Metastatic Pancreatic Carcinoma in the Ovary (tissue), 1 donor: ENCODE data around the genes BCAS1 and CYP24A1.

DNA sequence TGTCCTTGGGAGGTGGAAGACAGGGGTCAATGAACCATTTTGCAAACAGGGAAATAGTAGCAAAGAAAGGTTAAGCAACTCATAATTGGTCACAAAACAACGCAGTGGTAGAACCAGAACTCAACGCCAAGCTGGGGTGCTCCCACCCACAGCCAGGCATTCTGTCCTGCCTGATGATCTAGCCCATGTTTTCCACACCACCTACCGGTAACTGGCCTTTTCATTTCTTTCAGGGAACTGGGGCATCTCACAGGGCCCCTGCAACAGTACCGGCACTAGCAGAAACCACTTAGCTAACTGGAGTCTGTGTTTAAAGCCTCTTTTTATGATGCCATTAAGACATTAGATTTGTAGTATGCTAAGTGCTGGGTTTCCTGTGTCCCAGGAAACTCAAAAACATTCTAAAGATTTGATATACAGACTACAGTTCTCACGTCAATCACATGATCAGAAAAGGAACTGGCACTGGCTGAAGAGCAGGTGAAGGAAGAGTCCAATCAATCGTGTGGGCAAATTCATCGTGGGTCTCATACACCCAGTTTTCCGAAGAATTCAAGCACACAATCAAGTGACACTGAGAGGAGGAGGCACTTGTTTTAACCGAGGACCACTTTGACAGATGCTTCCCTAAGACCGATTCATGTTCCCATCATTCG is 13.7 kb downstream of the ZNF217 start:
- PRO-cap, result no peak

GRCh38 chr20:53608236-53609396 is 15.0 kb upstream of the ZNF217 start:
- PRO-cap, result no peak

- PRO-cap, result no peak
Measured at GRCh38 chr20:53706346-53706715, 112.7 kb upstream of the ZNF217 start.

DNA sequence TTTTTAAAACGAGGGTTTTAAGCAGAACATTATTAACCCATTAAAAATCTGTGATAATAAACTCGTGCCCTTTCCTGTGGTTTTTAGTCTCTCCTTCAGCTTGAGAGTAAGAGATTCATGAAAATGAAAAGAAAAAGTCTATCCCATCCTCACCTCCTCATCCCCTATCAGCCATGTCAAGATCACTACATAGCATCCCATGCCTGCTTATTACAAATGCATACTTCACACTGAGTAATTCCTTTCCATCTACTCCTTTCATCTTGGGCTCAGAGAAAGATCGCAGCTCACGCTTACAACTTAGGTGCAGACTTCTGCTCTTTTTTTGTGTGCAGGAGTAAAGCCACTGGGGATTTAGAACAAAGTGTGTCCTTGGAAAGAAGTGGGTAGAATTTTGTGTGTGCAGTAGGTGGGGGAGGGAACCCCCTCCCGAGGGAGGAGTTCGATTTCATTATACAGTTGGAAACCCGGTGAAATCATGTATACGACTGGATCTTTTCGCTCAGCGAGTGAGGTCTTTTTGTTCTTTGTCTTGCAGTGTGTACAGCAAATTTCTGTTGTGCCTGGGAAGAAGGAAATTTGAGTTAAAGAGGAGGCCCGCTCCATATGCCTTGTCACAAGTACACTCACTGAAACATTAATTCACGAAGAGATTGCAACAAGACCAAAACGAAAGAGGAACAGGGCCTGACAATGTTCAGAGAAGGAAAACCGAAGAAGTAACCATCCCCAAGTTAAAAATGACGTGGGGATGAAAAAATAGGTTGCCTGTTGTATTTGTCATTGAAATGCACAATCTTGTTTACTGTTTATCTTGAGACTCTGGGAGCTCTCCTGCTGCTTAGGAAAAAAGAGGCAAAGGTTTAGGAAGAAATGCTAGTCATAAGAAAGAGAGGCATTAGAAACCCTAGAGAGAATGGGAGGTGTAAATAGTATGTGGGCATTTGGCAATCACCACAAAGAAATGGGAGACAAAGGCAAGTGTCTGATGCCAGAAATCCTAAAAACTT is 146.5 kb upstream of the ZNF217 start:
- PRO-cap, result no peak

- PRO-cap, result no peak
Measured at GRCh38 chr20:53750950-53751683, 157.5 kb upstream of the ZNF217 start.

DNA sequence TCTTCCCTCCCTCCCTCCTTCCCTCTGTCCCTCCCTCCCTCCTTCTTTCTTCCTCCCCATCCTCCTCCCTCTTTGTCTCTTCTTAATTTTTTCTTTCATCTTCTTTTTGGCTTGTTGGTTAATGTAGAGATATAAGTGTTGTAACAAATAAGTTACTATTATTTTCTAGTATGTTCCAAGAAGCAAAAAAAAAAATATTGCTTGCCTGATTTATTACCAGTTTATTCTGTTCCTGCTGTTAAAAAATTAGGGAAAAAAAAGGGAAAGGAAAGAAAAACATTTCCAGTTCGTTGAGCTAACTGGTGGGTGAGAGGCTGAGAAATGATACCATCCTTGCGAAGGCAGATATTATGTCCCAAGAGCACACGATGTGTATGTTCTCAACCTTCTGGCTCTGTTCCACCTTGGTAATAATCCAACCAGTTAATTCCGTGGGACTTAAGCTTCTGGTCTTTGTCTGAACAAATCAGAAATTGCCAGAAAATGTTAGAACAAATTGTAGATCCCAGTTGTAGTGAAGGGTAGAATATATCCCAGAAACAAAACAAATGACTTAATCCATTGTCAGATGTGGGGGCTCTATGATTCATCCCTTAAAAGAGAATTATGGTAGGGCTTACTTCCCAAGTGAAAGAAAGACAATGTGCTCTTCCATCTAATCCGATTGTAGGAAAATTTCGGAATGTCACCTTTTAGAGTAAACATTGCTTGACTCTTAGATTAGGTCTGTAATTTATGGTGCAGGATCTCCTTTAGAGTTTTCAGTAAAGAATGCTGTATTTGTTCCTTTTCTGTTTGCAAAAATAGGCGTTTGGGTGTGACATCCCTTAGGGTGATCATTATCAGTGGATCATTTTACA is 234.3 kb upstream of the ZNF217 start:
- PRO-cap, result no peak

GRCh38 chr20:53842295-53842658 is 228.1 kb downstream of the BCAS1 start:
- PRO-cap, result no peak

DNA sequence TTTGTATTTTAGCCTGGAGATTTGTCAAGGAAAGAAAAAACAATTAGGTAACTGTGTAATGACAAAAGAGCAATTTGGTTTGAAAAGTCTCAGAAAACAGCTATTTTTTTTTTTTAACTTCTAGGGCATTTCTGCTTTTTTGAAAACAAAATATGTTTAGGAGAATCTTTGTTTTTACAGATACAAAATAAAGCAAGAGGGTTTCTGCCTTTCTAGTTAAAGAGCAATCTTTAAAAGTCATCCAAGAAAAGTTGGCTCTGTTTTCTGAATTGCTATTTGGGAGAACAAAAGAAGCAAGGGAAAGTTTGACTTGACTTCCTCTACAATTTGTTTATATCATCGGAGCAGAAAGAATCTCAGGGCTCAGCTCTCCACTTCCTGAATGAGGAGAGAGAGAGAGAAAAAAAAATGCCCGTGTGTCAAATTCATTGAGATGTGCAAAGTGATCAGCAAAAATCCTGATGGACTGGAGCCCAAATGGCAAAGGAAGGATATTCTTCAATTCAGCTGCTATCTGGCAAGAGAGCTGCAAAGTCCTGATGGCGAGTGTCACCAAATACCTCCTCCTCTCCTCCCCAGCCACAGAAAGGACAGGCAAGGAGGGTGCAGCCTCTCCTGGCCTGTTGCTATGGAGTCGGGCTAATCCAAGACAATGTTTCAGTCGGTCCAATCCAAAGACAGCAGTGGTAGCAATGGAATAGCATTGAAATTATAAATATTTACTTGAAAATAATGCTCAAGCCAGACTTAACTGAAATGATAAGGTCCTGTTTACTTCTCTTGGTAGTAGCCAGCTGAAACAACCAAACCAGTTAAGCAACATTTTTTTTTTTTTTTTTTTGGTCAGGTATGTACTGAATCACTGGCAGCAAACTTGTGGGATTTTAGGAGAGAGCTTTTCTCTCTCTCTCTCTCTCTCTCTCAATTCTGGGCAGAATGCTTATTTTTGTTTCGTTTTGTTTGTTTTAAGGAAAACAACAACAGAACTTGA is 204.5 kb downstream of the BCAS1 start:
- PRO-cap, result no peak

DNA sequence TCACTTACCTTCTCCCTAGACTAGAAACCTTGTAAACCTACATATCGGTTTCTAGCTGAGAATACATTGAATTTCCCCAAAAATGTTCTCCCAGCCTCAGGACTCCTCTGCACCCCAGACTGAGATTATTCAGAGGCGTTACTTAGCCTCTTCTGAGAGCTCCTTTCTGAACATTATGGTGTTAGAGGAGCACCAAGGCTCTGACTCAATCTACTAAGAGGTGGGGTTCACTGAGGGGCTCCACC is 185.7 kb downstream of the BCAS1 start:
- PRO-cap, result no peak

DNA sequence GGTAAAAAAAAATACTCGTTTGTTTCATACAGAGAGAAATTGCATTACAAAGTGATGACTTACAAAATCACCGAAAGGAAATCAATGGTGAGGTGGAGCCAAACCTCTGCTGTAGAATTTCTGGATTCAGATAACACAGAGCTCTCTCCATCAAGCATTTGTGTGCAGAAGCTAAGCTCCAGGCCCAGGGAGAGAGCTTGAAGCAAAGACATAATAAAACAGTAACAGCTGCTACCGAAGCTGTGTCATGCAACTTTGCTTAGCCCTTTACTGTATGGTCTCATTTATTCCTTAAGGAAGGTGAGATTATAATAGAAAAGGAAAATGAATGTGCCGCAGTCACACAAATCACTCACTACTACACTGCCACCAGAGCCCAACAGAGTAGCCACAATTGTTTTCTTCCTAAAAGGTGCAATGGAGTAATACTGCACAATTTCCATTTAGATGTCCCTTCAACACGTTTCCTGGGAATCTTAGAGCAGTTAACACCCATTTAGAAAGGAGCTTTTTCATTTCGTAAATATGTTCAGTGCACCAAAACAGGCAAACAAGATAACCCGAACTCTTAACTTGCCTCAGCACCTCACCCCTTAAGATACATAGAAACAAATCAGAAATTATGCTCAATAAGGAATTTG is 155.7 kb downstream of the BCAS1 start:
- PRO-cap, result no peak

DNA sequence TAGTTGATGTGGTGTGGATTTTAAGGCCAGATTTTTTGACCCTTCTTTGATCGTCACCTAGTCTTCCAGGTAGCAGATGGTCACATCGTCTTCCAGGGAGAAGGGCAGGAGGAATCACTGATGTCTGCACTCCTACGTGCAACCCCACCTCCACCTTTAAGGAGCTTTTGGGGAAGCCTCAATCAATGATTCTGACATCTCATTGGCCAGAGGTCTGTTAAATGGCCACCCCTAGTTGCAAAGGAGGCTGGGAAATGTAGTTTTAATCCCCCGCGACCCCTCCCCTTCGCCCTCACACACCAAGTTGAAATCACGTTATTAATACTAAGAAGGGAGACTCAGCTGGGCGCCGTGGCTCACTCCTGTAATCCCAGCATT is 151.5 kb downstream of the BCAS1 start:
- PRO-cap, result no peak

DNA sequence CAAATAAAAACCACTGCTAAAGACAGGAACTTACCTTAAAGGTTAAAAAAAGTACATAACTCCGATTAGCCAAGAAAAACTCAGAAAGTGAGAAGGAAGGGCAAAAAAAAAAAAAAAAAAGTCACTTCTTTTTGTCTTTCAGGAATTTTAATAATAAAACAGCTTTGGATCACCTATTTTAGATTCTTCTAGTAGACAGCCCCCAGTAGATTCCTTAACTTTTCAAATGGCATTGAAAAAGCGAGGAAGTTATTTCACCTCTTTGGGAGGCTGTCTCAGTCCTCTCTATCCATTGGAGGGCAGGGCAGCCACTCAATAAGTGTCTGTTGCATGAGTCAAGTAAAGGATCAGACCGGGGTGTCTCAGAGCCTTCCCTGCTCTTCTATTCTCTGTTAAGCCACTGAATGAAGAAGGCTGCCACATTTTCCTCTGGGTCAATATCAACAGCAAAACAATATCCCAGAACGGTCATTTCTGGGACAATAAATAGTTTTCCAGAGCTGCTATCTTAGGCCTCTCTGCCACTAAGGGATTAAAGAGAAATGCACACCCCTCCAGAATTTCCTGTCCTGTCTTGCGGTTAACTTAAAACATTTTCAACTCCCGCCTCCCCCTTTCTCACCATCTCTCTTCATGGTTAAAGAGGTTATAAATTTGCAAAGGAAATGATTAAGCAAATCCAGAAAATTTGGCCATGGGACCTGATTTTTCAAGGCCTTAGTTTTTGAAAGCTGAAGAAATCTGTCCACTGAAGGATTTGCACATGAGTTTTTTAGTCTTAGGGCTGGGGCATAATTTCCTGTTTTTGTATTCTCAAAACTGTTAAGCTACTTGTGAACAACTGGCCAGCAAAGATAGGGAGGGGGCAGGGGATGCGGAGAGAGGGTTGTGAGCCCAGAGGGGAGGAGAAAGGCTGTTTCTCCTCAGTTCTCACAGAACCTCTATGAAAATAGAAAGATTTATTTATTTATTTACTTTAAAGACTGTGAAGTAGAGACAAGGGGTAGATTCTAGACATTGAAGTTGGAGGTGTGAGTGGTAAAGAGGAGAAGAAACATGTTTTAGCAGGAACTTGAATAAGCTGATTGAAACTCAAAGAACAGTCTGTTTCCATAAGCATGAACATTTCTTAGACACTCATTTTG is 135.8 kb downstream of the BCAS1 start:
- PRO-cap, result no peak

DNA sequence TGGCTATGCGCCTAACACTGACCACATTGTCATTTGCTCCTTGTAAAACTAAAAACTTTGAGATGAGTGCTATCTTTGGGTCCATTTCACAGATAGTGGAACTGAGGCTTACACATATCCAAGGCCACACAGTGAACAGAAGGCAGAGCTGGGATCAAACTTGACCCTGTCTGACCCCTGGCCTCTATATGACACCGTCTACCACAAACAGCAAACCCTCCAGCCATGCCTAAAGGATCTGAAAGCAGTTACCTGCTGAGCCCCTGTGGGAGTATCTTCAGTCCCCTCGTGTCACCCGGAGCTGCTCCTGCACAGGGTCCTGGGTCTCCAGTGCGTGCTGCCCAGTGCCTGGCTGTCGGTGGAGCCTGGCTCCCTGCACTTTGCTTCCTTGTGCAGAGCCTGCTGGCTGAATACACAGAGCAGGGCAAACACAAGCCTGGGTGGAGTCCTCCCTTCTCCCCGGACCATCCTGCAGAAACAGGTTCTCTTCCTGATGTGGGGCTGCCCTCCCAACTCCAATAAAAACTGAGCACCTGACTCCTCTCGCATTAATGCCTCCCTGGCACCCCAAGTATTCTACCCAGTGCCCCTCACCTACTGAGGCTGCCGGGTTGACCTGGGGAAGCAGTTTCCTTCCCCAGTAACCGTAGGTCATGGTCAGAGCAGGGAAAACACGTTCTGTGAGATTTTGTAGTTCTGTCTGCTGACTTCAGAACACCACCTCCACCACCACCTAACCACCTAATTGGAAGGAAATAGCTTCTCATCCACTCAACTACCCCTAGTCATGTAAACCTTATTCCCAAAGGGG is at the start of gene BCAS1:
TSS of gene BCAS1 (minus strand) at position 414 of the 811 bp plus-strand sequence.
- PRO-cap, result no peak

DNA sequence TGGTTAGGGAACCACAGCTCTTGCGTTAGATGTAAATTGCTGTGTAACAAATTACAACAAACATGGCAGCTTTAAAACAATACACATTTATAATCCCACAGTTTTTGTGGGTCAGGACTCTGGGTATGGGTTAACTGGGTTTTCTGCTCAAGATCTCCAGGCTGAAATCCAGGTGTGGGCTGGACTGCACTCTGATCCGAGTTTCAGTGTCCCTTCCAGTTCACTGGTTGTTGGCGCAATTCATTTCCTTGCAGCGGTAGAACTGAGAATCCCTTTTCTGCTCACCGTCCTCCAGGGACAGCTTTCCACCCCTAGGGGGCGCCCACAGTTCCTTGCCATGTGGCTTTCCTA is 32.9 kb upstream of the BCAS1 start:
- PRO-cap, result no peak

- PRO-cap, result no peak
Measured at GRCh38 chr20:54107522-54108270, 37.3 kb upstream of the BCAS1 start.

DNA sequence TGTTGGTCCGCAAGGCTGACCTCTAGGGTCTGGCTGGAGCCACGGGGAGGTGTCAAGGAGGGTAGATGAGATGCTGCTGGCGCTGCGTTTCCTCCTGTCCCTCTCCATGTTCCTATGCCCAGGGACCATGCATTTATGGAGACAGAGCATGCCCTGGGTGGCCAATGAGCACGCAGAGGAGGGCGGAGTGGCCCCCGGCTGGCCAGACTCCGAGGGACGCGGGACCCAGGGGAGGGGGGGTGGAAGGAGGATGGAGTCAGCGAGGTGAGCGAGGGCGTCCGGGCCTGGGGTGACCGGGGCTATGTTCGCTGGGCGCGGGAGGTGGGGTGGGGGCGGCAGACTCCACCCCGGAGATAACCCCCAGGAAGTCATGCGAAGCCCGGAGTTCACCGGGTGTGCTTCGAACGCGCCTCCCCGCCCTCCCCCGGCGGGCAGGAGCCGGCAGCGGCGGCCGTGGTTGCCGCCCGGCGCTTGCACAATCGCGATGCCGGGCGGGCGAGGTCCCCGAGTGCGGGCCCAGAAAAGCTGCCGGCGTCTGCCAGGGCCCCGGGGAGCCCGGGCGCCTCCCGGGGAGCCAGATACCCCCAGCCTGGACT is at the start of gene CYP24A1:
TSS of gene CYP24A1 (minus strand) at position 108 of the 596 bp plus-strand sequence.
- PRO-cap, result bidirectional peak, plus-strand start at position 228 of the sequence, minus-strand start at position 108 of the sequence

GRCh38 chr20:56004890-56005168 is 490 bp downstream of the CBLN4 start:
- PRO-cap, result no peak

DNA sequence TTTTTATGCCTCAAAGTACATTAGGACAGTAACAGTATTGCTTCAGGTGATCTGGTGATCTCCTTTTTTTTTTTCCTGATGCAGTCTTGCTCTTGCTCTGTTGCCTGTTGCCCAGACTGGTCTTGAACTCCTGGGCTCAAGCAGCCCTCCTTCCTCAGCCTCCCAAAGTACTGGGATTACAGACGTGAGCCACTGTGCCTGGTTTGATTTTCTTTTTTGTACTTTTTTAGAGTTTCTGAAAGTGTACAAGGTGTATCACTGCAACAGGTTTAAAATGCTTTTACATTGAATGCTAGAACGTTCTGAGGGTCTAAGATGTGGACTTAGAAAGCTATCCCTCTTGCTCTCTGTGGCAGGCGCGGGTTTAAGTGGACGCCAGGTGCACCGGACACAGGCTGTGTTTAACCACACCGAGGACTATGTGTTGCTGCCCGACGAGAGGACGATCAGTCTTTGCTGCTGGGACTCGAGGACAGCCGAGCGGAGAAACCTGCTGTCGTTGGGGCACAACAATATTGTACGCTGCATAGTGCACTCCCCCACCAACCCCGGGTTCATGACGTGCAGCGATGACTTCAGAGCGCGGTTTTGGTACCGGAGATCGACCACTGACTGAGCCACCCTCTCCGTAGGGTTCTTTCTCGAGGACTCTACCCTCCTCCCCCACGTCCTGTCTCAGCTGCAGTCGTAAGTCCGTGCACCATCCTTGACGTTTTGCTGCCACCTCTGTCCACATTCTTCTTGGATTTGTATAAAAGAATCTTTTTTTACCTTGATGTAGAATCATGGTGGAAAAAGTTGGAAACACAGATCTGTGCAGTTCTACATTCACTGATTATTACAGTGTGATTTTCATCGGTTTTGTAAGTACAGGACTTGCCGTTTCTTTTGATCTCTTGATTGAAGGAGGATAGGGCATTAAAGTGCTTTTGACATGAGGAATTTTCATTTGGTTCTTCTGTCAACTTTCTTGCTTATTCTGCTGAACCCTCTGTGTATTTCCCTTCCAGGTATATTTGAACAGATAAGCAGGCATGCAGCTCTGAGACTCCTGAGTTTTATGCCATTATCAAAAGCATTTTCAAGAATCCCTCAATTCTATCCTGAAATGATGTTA is 8.6 kb upstream of the CASS4 start:
- PRO-cap, result no peak

DNA sequence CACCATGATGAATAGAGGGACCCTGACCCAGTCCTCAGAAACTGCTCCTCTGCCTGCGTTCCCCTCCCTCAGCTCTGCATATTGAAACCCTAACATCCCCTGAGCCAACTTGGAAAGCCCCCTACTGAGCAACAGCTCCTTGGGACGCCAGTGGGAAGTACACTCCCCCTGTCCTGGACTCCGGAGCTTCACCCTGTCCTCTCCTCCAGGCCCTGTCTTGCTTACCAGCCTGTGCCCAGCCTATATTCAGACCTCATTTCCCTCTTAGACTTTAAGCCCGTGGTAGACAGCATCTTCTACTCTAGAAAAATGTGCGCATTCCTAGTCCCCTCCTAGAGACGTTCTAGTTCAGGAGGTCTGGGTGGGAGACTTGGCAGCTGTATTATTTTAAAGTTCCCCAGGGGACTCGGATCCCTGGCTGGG is 24.2 kb upstream of the RTF2 start:
- PRO-cap, result no peak

GRCh38 chr20:56451998-56452825 is 16.2 kb upstream of the RTF2 start:
- PRO-cap, result no peak